Mesenchymal stem cell of adipose (primary cell): ENCODE measurements around a stretch of chr6.

DNA sequence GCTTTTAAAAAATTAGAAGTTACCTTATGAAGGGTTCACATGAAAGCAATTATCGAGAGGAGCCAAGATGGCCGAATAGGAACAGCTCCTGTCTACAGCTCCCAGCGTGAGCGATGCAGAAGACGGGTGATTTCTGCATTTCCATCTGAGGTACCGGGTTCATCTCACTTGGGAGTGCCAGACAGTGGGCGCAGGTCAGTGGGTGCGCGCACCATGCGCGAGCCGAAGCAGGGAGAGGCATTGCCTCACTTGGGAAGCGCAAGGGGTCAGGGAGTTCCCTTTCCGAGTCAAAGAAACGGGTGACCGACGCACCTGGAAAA is 138.1 kb downstream of the TBX18 start:
- CAGE, long polyA plus RNA, result no peak

DNA sequence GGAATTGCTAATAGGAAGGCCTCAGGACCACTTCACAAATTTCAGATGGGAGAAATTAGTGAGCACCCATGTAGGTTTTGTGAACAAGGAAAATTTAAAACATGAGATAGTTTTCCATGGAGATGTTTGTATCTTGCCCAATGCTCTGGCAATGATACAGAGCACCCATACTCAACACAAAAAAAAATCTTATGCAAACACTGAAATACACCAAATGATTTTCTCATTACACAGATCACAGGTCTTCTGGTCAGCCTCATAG is 189.6 kb upstream of the TBX18 start:
- CAGE, long polyA plus RNA, result no peak

DNA sequence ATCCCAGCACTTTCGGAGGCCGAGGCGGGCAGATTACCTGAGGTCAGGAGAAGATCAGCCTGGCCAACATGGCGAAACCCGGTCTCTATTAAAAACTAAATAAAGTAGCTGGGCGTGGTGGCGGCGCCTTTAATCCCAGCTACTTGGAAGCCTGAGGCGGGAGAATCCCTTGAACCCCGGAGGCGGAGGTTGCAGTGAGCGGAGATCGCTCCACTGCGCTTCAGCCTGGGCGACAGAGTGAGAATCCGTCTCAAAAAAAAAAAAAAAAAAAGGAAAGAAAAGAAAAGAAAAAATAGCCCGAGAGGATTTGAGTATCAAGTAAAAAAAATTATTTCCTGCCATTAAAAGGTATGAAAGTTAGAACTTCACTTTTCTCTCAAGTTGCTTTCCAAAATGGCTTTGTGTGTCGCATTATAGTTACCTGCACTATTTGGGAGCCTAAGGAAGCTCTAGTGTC is 297.4 kb upstream of the TBX18 start:
- CAGE, long polyA plus RNA, result no peak

- CAGE, long polyA plus RNA, result no peak
These were observed 2.0 kb downstream of the NT5E start for GRCh38 chr6:85451840-85452231.

- CAGE, long polyA plus RNA, result no peak
These were observed 2.3 kb downstream of the NT5E start for GRCh38 chr6:85452232-85452595.

DNA sequence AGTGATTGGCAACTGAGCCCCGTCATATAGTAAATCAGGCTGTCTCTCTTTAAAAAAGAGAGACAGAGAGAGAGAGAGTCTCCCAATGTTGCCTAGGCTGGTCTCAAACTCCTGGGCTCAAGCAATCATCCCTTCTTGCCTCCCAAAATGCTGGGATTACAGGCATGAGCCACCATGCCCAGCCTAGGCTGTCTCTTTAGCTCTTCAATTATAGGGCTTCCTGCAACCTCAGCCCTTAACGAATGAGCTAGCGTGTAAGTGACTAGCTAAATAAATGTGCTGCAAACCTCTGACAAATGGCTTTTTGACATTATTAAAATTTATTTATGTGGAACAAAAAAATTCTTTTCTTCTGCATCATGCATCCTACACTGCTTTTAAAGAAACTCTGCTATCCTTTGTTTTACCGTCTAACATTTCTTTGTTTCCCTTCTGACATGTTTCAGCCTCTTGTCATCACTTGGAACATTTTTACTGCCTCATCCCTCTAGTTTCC is 9.2 kb downstream of the NT5E start:
- CAGE, long polyA plus RNA, result no peak

GRCh38 chr6:85464659-85465323 is 14.9 kb downstream of the NT5E start:
- CAGE, long polyA plus RNA, result no peak

GRCh38 chr6:85575120-85575584 is 18.5 kb downstream of the SNX14 start:
- CAGE, long polyA plus RNA, result no peak

DNA sequence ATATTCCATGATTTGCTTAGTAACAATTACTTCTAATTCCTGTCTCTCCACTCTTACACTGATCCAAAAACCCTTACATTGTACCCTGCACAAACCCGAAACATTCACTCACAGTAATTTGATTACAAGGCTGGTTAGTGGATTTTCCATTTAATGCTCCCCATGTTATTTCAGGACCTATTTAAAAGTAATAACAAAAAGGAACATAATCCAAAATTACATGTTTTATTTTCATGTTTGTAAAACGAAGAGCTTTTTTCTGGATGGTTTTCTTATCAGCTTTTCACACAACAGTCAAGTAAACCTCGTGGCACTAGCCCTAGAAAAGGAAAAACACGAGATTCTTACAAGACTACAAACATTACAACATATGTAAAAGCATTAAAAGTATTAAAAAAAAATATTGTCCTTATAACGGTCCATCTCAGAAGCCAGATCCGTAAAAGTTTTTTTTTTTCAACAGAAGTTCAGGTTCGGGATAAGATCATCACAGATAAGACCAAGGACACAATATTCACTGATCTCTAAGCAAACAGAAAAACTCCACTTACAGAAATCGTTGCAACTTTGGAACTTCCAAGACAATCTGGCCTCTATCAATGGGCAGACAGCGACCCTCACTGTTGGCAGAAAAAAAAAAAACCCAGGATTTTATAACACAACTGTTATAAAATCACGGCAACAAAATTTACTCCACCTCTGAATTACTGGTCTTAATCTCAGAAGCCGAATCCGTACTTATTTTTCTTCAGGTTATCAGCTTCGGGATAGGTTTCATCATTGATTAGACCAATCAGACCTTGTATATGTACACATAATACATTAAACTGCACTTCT is 34.4 kb upstream of the SYNCRIP start:
- CAGE, long polyA plus RNA, result no peak

DNA sequence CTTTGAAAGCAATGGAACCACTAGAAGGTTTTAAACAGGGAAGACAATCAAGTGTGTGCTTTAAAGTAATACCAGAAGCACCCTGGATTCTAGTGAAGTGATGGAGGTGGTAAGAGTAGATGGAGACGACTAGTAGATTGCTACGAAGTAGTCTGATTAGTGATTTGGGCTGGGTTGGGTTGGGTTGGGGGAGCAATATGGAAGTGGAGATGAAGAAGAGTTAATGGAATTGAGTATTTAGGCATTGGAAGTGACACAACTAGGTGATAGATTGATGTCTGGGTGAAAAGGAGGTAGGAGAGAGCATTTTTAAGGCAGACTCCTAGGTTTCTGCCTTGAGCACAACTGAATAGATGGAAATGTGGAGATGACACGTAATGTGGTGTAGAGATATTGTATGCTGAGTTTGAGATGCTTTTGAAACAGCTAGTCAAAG is 74.4 kb downstream of the ZNF292 start:
- CAGE, long polyA plus RNA, result no peak

GRCh38 chr6:87264383-87264956 is 57.9 kb upstream of the SMIM8 start:
- CAGE, long polyA plus RNA, result no peak

DNA sequence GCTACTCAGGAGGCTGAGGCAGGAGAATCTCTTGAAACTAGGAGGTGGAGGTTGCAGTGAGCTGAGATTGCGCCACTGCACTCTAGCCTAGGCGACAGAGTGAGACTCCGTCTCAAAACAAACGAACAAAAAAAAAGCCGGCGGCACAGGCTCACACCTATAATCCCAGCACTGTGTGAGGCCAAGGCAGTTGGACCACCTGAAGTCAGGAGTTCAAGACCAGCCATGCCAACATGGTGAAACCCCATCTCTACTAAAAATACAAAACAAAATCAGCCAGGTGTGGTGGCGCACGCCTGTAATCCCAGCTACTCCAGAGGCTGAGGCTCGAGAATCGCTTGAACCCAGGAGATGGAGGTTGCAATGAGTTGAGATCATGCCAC is 5.2 kb downstream of the AKIRIN2 start:
- CAGE, long polyA plus RNA, result no peak

DNA sequence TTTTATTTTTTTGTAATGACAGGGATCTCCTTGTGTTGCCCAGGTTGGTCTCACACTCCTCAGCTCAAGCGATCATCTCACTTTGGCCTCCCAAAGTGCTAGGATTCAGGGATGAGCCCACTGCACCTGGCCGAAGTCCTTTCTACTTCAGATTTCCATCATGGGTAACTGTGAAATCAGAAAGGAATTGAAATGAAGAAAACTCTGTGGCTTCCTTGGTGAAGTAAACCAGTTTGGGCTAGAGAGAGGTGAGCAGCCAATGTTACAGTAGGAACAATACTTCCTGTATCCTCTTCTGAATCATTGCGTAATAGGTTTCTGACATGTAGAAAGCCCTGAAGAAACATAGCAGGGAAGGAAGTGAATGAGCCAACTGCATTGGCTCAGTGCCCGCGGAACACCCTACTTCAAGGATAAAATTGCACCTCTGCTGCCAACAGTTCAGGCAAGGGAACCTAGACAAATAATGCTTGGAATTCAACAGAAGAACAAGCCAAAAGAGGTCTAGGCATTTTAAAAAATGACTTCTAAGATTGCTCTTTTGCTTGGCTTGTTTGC is 29.7 kb upstream of the AKIRIN2 start:
- CAGE, long polyA plus RNA, result no peak

- CAGE, long polyA plus RNA, result no peak
These were observed 54.7 kb upstream of the AKIRIN2 start for GRCh38 chr6:87756659-87757252.

DNA sequence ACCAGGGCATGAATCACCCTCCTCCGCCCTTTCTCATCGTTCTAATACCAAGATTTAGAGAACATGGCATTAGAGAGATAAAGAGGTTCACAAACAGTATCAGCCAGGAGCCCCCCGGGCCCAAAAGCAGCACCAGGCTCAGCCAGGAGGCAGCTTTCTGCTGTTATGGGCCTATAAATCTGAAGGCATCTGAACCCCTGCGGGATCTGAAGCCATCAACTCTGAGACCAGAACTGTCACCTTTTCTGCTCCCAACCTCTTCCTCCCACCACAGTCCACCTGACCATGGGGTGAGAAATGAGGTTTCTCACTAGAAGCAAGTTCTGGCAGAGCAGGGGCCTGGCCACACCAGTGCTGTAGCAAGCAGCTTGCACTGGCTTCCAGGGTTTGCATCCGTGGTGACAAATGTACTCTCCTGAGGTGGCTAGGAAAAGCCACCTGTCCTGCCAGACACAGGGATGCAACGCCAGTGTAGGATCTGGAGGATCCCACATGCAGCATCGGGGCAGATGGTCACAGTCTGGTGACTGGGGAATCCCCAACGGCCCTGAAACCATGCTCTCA is 122.3 kb upstream of the SPACA1 start:
- CAGE, long polyA plus RNA, result no peak

DNA sequence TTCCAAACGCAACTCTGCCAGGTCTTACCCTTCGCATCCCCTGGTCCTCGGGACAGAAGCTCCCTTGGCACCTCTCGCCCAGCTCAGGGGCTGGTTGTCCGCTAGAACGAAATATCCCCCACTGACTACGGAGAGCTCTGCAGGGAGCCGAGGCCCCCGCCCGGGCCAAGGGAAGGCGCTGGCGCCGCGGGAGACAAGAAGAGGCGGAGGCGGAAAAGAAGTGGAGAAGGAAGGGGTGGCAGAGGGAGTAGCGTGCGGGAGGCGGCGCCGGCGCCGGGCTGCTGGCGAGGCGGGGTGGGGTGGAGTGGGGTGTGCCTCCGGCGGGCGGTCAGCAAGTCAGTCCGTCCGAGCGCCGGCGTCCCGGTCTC is 388 bp downstream of the CNR1 start:
- CAGE, long polyA plus RNA, result no peak

GRCh38 chr6:88864965-88865411 is 98.4 kb downstream of the RNGTT start:
- CAGE, long polyA plus RNA, result no peak

DNA sequence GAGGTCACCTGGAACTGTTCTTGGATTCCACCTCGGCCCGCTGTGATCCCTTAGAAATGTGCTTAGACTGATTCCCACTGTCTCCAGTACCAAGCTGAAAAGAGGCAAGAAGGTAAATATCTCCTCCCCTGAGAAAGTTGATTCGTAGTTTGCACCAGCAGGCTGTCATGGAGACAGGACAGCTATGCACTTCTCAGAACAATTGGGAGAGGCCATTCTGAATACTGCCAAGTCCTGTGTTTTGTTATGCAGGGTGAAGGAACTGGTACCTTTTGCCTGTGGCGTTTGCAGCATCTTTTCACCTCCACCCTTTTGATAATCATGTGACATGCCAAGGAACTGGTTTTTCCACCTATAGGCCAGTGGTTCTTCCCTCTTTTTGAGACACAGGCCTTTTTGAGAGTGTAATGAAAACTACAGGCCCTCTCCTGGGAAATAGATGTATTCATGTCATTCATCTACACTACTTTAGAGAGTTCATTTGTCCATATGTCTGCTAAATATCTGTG is 58.3 kb upstream of the RNGTT start:
- CAGE, long polyA plus RNA, result no peak

DNA sequence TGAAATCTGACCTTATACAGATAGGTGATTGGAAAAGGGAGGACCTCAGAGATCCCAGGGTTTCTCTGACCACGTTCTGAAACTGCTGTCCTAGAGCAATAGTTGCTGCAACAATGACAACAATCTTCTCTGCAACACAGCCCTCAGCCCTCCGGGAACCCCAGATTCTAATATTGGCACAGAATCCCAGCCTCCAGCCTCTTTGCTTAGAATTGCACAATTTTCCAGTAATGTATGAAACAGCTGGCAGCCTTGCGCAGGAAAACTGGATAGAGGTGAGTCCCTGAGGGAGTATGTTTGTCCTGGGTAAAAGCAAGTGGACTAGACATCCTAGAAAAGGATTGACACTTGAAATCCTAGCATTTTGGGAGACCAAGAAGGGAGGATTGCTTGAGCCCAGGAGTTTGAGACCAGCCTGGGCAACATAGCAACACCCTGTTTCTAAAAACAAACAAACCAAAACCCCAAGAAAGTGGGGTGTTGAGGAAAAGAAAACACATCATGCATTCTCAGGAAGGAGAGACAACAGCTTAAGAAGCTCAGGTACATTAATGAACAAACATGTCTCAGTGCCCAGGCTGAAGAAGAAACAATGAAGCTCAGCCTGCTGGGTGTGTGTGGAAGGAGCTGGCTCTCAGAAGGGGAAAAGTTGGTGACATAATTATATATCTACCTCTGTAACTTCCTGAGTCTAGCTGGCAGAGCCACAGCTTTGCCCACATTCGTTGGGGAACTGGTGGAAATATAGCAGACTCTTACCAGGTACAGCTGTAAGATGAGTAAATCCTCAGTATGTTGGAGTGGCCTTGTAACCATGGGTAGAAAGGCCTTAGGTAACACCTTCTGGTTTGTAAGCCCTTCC is 30.2 kb upstream of the PNRC1 start:
- CAGE, long polyA plus RNA, result no peak

DNA sequence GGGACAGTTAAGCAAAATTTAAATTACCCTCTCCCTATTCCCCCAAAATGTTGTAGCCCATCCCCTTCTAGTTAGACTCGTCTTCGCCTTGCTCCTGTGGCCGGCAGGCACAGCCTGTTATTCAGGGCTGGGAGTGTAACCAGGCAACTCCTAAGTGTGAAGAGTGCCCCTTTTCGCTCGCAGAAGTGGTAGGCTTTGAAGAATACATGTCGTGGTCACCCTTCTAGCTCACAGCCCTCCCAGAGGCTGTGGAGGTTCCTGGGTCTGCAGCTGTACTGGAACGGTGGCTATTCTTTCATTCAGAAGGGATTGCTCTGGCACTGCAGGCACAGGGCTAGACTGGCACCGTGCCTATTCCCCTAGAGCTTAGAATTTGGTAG is 973 bp upstream of the SRSF12 start:
- CAGE, long polyA plus RNA, result no peak